ENCODE results near the genes PCOLCE, AP1S1 and MOGAT3.

- RRBS: no CpG with 5 or more reads among the region's 17 CpGs
These were observed at the start of gene PCOLCE for GRCh38 chr7:100602072-100602681. TSS of gene PCOLCE (plus strand) at chr7:100602363.

DNA sequence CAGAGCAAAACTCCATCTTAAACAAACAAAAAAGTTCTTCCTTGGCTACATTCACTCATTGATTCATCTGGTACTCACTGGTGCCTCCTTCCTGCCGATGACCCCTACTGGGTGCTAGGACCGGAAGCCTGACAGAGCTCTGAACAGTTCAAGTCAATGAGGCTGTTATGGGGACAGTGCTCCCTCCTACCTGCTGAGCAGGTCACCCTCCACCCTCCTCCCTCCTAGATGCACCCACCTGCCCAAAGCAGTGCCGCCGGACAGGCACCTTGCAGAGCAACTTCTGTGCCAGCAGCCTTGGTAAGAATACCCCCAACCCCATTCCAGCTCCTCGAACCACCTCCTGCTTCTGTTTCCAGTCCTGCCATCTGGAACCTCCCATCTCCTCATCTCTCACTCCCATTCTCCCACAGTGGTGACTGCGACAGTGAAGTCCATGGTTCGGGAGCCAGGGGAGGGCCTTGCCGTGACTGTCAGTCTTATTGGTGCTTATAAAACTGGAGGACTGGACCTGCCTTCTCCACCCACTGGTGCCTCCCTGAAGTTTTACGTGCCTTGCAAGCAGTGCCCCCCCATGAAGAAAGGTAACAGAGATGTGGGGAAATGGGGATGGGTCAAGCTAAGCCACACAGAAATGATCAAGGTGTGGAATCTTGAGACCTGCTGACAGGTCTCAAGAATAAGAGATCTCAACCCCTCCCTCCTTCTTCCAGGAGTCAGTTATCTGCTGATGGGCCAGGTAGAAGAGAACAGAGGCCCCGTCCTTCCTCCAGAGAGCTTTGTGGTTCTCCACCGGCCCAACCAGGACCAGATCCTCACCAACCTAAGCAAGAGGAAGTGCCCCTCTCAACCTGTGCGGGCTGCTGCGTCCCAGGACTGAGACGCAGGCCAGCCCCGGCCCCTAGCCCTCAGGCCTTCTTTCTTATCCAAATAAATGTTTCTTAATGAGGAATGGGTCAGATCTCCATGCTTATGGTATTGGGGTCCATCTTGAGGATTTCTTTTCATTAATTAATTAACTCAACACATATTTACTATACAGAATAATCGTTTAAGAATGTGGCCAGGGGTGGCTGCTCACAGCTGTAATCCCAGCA is 4.8 kb upstream of the MOSPD3 start:
- RRBS: 91% methylated on average over 4 of the region's 16 CpGs

GRCh38 chr7:100675157-100675365 is 1.5 kb downstream of the GNB2 start:
- RRBS: 1% methylated on average over 10 of the region's 29 CpGs

- RRBS: no CpG with 5 or more reads among the region's 16 CpGs
These were observed 2.9 kb downstream of the GNB2 start for GRCh38 chr7:100676422-100676896.

GRCh38 chr7:100682087-100683247 is 8.9 kb downstream of the GNB2 start:
- RRBS: 48% methylated on average over 3 of the region's 43 CpGs

- RRBS: 8% methylated on average over 5 of the region's 26 CpGs
These were observed 947 bp downstream of the POP7 start for GRCh38 chr7:100706819-100707317.

DNA sequence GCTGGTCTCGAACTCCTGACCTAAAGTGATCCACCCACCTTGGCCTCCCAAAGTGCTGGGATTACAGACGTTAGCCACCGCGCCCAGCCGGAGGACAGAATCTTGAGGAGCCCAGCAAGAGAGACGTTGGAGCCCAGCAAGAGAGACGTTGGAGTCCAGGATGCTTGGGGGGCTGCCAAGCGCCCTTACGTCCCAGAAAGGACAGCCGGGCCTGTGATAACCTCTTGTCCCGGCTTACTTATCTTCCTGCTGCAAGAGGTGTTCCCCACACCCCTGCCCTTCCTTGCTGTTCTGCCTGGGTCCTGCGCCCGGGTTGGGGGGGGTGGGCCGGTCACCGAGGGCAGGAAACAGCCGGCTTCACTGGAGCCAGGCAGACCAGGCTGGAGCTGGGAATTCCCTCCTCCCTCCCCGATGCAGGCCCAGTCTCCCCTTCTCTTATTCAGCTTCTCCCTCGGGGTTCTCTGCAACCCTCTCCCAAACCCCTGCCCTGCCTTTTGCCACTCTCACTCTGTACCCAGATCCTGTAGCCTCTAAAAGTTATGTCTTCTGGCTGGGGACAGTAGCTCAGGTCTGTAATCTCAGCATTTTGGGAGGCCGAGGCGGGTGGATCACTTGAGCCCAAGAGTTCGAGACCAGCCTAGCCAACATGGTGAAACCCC is 2.0 kb upstream of the EPHB4 start:
- RRBS: 9% methylated on average over 3 of the region's 21 CpGs

- RRBS: no CpG with 5 or more reads among the region's 7 CpGs
These were observed 25.0 kb upstream of the MUC3A start for GRCh38 chr7:100924191-100924899.

- RRBS: no CpG with 5 or more reads among the region's 15 CpGs
These were observed 19.1 kb upstream of the TRIM56 start for GRCh38 chr7:101065958-101066735.

- RRBS: no CpG with 5 or more reads among the region's 12 CpGs
These were observed 3.4 kb downstream of the SERPINE1 start for GRCh38 chr7:101130187-101130842.

DNA sequence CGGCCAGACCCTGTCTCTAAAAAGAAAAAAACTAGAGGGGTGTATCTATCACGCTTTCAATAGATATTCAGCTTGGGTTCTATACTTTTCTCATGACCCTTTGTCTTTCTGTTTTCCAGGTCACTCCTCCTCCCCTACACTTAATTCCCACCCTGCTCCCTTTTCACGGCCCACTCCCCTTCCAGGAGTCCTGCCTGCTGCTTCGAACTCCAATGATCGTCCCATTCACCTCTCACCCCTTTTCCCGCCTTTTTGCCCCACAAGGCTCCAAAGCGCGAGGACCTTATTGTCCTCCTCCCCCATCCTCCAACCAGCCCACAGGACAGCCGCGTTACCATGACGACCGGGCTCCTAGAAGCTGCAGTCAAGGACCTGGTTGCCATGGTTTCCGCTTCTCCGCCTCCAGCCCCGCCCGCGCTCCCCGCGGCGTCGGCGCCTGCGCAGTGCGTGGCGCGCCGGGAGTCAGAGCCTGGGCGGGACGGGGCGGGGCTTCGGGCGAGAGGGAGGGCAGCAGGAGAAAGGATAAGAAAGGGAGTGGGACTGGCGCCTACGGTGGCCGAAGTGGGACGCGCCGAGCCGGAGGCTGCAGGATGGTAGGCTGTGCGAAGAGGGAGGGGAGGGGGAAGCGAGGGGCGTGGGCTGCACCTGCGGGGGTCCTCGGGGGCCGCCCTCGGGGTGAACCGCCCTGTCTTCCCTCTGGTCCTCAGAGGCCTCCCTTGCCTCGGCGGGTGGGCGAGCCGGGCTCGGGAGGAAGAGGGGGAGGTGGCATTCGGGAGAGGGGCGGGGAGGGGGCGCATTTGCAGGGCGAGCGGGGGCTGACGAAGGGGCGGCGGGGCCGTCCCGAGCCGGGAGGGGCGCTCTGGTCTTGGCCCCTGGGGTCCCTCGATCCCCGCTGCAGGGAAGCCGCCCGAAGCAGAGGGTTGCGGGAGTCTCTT is at the start of gene AP1S1:
Gene AP1S1, plus strand, starts transcription at position 552 of the 935 bp plus-strand sequence.
- RRBS: 2% methylated on average over 13 of the region's 69 CpGs

DNA sequence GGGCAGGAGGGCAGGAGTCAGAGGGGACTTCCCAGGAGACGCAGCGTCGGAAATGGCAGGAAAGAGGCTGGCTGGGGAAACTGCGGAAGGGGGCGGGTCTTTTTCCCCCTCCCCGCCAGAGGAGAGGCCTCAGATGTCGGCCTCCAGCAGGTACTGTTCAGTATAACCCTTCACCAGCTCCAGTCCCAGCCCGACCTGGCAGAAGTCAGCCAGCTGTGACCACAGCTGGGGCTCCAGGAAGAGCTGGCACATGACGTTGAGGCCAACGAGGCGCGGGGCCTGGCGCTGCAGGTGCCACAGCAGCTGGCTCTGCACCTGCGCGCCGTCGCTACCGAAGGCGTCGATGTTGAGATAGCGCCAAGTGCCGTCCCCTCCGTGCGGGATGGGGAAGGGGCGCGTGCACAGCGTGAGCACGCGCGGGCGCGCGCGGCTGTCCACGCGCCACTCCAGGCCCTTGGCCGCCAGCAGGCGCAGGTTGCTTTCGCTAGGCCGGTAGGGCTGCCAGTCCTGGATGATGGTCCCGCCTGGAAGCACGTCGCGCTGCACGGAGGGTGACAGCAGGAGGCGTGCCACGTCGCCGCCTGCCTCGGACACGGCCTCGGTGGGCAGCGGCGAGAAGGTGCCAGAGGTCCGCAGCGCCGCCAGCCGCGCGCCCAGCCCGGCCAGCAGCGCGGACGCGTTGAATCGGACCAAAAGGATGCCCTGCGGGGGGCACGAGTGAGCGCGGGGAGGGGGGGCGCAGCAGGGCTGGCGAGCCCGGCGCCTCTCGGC is 6.8 kb upstream of the VGF start:
- RRBS: 1% methylated on average over 12 of the region's 75 CpGs

DNA sequence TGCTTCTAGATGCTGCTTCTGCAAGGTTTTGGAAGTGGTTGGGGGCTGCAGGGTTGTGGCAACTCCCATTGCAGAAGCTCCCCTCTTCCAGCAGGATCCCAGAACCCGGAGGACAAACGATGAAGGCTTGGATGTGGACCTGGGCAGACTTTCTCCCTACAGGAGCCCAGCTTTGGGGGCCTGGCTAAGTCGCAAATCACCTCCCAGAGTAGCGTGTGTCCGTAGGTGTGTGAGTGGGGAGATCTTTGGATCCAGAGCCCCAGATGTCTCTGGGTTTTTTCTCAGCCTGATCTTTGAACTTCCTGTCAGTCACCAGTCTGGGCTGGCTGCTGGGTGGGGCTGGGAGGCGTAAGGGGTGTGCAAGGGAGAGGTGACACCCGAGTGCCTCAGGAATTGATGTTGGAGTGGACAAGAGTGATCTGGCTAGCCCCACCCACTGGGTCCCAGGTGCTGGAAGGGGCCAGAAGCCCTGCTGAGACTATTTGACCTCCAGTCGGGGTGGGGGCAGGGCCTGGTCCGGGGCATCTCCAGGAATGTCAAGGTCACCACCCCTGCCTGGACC is at the start of gene MOGAT3:
Gene MOGAT3, minus strand, starts transcription at position 251 of the 562 bp plus-strand sequence.
- RRBS: no CpG with 5 or more reads among the region's 9 CpGs

DNA sequence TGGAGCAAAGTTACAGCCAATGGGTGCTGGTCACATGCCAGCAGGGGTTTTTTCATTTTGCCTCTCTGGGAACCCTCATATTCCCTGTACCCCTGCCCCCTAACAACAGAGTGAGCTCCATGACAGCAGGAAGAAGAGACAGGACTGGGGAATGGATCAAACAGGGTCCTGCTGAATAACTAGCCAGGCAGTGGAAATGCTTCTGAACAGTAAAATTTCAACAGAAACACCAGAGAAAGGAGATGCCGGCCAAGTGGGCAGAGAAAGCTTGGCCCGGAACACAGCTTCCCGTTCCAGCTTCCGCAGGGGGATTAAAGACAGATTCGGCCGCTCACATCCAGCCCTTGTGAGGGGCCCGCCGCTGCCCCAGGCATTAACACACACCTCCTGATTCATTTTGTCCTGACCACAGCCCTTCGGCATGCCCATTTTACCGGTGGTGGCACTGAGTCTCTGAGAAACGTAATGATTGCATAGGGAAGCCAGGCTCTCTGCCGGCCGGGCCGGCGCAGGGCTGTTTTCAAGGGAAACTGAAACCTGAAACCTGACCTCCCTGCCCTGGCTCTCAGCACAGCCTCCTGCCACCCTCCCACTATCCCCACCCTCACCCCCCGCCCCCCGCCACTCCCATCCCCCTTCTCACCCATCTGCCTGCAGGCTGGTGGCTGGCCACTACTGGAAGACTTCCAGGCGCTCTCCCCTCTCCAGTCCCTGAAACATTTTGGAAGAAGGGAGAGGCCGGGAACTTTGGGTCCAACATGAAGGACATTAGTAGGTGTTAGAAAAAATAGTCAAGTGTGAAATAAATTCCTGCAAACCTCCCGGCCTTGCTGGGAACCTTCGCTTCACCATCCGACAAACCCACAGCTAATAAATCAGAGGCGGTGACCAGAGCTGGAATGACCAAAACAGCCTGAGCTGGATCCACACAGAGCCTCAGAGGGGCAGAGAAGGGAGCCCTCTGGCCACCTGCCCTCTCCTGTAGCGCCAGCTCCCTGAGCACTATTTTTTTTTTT is 83.6 kb upstream of the CUX1 start:
- RRBS: 9% methylated on average over 4 of the region's 24 CpGs

DNA sequence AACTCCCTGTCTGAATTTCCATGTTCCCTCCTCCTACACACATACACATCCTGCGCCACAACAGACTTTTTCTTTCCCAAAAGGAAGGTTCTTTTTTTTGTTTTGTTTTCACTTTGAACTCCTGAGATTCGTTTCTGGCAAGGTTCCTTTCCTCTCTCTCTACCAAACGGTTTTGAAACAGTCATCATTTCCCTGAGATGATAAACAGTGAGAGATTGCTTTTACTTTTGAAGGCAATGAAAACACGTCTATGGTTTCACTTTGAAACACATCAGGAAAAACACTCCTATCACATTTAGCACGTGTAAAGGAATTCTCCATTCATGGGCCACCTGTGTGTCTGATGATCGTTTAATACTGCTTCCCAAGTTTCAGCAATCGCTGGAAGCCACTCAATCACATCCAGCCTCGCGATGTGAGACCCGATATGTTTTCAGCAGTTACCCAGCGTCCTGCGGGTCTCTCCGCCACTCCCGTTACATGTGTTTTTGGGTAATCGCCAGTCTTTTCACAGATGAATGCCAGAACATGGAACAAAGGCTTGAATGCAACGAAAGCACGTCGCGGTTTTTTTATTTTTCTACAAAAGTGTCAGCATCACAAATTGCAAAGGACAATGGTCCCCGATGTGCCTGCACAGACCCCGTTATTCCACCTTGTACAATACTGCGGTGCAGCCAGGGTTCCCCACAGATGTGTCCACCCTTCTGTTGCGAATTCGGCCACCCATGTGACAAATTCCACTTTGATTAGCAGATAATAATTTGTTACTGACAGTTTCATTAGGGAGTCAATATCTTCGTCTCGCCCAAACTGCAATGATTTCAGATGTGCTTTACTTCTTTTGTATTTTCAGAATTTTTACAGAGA is 62.7 kb upstream of the CUX1 start:
- RRBS: no CpG with 5 or more reads among the region's 26 CpGs

- RRBS: no CpG with 5 or more reads among the region's 7 CpGs
These were observed 43.3 kb downstream of the CUX1 start for GRCh38 chr7:101860684-101861200.

DNA sequence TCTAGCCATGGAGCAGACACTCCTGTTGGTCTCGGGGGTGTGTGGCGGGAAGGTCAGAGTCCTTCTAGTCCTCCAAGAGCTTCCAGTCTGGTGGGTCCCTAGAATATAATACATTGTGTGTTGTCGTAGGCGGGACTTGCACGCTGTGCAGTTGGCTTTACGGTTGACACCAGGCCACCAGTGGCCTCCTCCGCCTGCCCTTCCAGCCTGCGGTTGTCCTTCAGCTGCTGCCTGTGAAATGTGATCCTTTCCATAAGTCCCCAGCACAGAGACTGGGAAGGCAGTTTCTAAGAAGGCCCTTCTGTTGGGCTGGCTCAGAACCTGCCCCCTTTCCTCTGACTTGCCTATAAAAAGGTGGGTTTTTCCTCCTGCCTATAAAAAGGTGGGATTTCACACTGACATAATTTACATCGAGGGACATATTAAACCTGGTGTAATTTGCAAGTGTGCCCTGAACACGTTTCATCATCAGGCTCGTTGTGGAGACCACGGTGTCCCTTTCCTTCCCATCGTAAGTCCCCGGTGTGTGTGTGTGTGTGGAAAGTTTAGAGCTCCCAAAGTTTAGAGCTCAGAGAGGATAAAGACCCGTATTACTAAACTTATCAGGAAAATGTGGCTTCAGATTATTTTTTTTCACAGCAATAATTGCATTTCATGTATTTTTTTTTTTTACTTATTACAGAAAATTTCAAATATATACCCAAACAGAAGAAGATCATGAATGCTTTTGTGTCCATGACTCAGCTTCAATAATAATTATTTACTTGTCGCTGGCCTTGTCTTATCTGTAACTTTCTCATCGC is 45.0 kb downstream of the CUX1 start:
- RRBS: no CpG with 5 or more reads among the region's 17 CpGs

- RRBS: no CpG with 5 or more reads among the region's 11 CpGs
These were observed 67.6 kb downstream of the CUX1 start for GRCh38 chr7:101884878-101885569.

DNA sequence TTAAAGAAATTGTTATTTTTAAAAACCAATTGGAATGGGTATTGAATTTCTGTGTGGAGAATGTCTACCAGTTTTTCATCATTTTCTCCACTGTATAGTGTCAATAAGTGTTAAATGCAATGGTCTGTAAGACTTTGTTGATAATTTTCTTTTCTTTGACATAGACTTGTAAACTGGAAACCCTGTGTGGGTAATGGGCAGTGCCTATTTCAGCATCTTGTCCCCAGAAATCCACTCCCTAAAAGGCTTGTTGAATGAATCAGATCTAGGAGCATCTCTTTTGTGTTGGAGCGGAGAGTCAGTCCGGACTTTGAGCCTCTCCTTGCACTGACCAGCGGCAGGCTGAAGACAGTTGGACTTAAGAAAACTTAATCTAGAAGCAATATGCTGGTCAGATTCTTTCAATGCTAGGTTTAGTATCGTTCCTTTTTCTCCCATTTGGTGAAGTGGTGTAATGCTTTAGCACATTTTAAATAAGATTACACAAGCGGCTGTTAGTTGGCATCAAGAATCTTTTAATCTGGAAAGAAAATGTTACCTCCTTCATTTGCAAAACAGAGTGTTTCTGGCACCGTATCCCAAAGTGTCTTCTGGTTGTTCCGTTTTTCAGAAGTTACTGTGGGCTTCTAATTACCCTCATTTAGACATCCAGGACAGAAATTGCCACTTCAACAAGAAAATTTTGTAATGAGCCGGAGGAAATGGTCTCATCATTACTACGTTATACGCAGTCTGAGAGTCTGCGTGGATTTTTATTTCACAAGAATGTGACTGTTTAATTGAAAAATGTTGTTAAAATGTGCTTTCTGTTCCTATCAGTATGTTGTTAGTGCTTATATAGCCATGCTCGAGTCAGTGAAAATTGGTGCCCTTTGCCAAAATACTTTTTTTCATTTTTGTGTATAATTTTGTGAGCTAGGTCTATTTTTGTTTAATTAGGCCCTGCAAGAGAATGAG is 74.7 kb downstream of the CUX1 start:
- RRBS: no CpG with 5 or more reads among the region's 12 CpGs

- RRBS: no CpG with 5 or more reads among the region's 16 CpGs
These were observed 97.5 kb downstream of the CUX1 start for GRCh38 chr7:101914906-101915384.

Data from choroid plexus epithelial cell (primary cell).